Daoy (cell line): ENCODE results near the gene WWC2.

- RAMPAGE, long total RNA = no peak
Observed at GRCh38 chr4:176333170-176333728, 13.5 kb downstream of the SPCS3 start.

GRCh38 chr4:176383234-176384075 lies 63.7 kb downstream of the SPCS3 start:
- RAMPAGE, long total RNA = no peak

DNA sequence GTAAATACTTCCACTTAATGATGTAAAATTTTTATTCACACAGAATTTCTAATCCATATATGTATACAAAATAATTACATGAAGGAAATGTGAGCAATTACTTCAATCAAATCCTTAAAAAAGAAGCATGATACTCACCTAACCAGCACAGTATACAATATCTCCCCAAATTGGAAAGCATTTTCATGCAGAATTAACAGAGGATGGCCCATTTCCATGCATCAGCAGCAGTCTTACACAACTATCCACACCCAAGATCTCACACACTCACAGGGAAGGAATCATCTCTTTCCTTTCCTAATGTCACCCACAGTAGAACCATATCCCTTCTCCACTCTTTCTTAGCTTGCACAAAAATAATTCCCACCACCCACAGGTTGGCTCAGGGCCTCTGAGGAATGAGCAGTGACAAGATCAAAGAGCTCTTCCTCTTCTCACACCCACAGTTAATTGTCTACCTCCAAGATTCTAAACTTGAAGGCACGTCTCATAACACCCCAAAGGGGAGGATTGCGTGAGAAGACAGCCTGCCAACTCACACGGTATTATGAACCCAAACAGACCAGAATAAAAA lies 217.6 kb upstream of the VEGFC start:
- RAMPAGE, long total RNA = no peak

- RAMPAGE, long total RNA = no peak
Observed at GRCh38 chr4:177907607-177908200, 465.5 kb upstream of the AGA start.

DNA sequence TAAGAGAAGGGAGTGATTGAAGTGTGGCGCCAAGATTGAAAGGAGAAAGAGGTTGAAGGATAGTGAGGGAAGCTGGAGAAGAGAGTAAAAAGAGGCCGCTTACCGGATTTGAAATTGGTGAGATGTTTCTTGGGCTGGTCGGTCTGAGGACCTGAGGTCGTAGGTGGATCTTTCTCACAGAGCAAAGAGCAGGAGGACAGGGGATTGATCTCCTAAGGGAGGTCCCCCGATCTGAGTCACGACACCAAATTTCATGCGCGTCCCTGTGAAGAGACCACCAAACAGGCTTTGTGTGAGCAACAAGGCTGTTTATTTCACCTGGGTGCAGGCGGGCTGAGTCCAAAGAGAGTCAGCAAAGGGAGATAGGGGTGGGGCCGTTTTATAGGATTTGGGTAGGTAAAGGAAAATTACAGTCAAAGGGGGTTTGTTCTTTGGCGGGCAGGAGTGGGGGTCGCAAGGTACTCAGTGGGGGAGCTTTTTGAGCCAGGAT lies 1727.7 kb upstream of the AGA start:
- RAMPAGE, long total RNA = no peak

DNA sequence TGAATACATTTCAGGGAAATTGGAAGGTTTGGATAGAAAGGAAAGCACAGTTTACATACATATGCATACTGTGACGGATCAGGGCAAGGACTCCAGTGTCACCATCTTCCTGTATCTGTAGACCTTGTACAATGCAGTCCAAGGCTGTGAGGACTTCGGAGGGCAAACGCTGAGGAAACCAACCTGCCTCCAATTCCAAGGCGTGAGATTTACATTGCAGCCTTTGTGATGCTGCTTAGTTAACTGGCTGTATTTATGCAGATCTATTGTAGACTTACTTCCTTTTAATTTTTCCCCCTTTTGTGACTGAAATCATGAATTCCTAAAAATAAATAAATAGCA lies 2185.7 kb upstream of the TENM3 start:
- RAMPAGE, long total RNA = no peak

DNA sequence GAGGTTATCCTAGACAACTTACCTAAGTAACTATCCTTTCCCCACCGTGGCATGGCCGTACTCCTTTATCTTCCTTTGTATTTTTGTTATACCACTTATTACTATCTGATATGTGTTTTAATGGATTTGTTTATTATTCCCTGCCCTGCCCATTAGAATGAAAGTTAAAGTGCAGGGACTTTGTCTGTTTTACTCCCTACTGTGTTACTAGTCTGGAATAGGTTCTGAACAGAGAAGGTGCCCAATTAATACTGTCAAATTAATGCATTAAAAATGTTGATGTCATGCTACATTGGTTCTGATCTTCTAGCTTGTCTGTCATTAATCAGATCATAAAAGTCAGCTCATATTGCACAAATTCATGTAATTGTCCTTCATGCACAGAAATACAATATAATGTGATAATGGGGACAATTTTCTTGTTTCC lies 1839.8 kb upstream of the TENM3 start:
- RAMPAGE, long total RNA = no peak

DNA sequence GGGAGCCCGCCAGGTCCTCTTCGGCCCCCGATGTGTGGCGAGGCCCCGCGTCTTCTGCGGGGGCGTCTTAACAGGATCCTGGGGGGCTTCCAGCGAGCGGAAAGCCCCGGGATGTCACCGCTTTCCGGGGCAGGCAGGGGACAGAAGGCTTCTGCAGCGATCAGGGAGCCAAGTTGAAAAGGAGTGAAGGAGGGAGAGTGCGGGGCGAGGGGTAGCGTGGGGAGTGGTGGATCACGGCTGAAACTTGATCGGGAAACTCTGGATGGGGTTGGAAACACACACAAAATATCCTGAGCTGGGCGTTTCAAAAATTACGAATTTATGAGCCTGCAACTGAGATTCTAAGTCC lies 98.1 kb upstream of the TENM3 start:
- RAMPAGE, long total RNA = no peak

DNA sequence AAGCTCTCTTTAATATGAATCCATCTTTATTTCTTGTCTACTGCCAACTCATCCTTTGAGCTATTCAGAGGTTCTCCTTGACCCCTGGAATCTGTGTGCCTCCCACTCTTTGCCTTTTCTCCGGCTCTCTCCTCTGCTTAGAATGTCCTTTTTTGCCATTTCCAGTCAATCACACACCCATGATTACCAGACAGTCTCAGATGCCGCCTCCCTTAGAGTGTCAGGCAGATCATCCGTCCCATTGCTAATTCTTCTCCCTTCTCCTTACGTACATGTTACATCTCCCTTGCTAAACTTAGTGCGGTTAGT lies 52.0 kb upstream of the TENM3 start:
- RAMPAGE, long total RNA = no peak

DNA sequence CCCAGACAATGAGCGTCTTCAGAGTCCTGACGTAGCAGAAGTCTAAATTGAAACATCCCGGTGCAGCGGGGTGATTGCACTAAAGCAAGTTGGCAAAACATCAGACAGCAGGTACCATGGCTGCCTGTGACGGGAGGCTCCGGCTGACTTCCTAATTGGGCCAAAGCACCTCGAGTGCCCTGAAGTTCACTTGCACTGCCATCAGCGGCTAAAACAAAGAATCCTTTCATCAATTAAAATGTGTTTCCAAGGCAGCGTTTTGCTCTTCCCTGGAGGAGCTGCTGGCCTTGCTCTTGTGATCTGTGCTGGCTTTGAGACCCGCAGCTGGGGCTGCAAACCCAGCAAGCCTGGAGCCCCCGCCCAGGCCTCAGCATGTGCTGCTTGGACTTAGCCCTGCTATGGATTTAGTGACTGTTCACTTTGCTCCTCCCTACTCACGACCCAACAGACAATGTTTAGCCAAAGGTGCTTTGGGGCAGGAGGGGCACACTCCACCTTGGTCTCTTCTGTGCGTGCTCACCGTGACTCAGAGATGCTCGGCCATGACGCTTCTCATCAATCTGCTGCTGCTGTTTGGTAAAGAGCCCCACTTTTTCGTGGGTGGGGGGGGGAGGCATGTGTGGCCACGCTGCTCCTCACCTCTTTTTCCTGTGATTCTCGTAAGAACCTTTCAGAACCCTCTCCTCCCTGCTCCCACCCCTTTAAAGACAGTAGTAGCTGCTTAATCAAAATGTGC lies 36.4 kb downstream of the DCTD start:
- RAMPAGE, long total RNA = no peak

- RAMPAGE, long total RNA = no peak
Observed at GRCh38 chr4:182916672-182917049, 525 bp downstream of the DCTD start.

DNA sequence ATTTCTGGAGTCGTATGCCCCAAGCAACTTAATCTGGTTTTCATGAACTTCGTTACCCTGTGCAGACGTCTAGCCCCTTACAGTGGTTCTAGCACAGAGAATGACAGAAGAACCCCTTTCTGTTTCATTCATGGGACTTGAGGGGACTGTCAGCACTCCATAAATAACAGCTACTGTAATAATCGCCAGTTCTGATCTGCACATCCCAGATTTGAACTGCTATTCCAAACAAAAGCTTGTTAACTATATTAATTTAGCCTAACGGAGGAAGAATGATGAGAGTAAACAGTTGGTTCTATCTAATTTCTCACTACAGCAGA lies 1.0 kb upstream of the DCTD start:
- RAMPAGE, long total RNA = no peak

GRCh38 chr4:183098725-183099803 lies at the start of gene WWC2:
TSS of gene WWC2 (plus strand) at chr4:183099257.
- RAMPAGE, long total RNA = no peak

DNA sequence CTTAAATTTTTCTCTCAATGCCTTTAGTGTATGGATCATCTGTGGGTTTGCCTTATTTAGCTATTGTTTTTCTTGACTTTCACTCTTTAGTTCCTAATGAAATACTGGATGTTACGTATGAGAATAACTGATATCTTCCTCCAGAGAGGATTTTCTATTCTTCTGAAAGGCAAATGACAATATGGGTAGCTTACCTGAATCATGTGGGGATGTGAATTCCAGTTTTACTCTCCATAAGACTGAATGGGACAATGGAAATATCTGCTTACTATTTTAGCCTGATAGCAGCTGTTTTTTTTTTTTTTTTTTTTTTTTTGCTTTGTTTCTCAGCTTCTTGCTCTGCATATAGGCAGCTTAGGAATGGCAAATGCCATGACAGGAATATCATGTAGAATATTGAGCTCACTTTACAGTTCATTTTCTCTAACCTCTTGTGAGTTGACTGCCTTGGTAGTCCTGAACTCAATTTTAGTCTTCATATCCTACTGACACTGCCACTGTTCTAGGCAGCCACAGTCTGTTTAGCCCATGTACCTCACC lies 40.1 kb downstream of the CLDN22 start:
- RAMPAGE, long total RNA = no peak

DNA sequence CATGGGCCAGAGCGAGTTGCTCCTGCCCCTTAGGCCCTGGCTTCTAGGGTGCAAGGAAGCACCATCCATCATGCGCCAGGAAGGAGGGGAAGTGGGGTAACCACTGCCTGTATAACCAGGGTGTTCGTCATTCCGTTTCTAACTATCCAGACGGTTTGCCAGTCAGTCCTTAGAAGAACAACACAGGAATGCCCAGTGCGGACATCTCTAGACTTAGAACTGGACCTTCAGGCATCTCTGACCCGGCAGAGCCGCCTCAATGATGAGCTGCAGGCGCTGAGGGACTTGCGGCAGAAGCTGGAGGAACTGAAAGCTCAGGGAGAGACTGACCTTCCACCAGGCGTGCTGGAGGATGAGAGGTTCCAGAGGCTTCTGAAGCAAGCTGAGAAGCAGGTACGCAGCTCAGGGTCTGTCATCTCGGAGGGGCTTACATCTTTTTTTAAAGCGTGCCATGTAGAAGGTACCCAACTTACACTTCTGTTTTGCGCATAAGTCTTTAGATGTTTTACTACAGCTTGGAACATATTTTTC lies 30.8 kb downstream of the CLDN22 start:
- RAMPAGE, long total RNA = no peak

DNA sequence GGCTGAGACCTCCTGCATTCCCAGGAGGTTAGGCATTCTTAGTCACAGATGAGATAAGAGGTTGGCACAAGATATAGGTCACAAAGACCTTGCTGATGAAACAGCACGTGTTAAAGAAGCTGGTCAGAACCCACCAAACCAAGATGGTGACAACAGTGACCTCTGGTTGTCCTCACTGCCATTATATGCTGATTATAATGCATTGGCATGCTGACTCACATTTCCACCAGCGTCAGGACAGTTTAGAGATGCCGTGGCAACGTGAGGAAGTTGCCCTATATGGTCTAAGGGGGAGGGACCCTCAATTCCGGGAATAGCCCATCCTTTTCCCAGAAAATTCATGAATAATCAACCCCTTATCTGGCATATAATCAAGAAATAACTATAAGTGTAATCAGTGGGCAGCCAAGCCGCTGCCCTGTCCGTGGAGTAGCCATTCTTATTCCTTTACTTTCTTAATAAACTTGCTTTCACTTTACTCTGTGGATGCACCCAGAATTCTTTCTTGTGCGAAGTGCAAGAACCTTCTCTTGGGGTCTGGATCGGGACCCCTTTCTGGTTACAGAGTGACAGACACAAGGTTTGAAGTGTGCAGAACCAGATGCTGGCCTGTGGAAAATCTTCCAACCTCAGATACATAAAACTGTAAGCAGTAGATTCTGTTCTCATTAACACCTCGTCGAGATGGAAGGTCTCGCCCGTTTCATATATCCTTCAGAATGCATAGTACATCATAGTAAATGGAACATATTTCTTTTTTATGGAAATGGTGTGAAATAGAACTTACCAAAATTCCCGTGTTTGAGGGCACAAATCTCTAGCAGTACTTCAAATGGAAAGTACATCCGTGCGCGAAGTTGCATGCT lies 26.9 kb upstream of the CLDN24 start:
- RAMPAGE, long total RNA = no peak

DNA sequence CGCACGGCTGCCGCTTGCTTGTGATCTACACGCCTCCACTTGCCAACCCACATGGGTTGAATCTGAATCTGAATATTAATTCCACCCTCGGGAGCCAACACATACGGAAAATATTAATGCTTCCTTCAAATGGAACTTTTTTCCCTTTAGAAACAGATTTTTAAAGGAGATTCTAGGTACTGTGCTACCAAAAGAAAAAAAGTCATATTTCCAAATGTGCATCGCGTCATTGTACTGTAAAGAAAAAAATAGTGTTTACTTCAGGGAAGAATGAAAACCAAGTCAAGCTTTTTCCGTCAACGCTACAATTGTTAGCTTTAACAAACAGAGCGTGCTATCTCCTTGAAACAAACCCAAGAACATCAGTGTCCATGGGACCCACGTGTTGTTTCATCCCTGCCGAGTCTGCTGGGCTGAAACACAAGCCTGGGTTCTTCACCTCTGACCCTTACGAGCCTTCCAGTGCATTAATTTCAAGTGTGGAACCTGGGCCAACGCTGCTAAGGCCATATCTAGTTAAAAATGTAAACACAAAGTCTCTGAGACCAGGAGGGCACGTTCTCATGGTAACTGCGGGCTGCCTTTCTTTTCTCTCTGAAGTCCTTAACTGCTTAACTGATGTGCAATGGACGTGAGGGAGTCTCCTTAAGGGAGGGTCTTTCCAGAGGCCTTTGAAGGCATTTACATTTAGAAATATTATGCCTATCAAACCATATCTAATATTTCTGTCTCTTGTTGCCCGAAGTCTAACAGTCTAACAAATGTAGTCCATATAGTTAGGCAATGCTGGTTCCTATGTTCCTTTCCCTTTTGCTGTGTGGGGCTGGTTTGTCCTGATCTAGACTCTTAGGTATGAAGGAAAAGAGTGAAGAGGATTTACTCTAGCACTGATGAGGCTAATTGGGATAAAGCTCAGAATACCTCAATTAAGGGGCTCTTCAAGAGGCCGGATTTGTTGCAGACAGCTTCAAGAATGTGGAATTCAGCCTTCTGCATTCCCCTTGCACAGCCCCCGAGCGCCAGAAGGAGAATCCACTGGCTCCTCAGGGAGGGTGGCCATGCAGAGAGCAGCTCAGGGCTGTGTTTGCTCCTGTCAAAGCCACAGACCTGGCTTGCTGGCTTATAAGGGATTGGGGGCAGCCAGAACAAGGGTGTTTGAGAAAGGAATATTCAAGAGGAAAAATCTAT lies 36.4 kb downstream of the ING2 start:
- RAMPAGE, long total RNA = no peak

DNA sequence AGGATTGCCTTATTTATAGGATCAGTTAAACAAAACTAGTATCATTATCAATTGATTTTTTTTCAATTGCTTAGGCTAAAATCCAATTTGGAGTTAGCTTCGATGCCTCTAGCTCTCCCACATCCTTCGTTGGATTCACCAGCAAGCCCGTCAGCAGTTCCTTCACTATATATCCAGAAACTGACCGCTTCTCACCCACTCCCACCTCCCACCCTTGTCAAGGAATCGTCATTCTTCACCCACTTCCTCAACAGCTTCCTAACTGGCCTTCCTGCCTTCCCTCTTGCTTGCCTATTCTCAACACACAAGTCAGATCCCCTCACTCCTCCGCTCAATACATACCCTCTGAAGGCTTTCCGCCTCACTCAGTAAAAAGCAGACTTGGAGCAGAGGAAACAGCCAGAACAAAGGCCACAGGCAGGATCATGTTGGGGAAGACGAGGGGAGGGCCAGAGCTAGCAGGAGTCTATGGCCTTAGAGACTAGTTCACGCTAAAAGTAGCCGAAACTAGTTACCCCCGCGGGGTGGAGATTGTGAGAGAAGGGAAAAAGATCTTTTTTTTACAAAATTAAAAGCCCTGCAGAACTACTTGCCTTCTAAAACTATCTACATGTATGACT lies 23.7 kb downstream of the RWDD4 start:
- RAMPAGE, long total RNA = no peak

GRCh38 chr4:183636459-183636994 lies 22.5 kb downstream of the RWDD4 start:
- RAMPAGE, long total RNA = no peak

GRCh38 chr4:184282070-184282891 lies 64.6 kb upstream of the ENPP6 start:
- RAMPAGE, long total RNA = no peak